Body of pancreas (tissue), 2 donors: ENCODE results near the gene SUZ12.

- PRO-cap: no peak
- RAMPAGE, long total RNA, 2 experiments: no peak in any of the 2 experiments
Observed at GRCh38 chr17:30332052-30332505, 1.8 kb downstream of the TMIGD1 start.

DNA sequence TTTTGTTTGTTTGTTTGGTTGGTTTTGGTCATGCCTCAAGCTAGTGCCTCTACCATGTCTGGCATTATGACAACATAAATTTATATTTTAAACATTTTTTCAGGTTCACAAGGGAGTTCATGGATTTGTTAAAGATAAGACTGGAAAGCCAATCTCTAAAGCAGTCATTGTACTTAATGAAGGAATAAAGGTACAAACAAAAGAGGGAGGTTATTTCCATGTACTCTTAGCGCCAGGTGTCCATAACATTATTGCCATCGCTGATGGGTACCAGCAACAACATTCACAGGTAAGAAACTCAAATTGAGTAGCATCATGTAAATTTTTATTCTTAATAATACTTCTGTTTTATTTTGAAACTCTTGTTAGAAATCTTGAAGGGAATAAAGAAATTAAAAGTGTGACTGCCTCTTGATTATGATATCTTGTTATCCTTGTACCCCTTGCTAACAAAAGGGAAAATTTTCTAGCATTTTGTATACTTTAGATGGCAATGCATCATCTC, 15.4 kb upstream of the GOSR1 start:
- PRO-cap: no peak
- RAMPAGE, long total RNA, 2 experiments: no peak in any of the 2 experiments

DNA sequence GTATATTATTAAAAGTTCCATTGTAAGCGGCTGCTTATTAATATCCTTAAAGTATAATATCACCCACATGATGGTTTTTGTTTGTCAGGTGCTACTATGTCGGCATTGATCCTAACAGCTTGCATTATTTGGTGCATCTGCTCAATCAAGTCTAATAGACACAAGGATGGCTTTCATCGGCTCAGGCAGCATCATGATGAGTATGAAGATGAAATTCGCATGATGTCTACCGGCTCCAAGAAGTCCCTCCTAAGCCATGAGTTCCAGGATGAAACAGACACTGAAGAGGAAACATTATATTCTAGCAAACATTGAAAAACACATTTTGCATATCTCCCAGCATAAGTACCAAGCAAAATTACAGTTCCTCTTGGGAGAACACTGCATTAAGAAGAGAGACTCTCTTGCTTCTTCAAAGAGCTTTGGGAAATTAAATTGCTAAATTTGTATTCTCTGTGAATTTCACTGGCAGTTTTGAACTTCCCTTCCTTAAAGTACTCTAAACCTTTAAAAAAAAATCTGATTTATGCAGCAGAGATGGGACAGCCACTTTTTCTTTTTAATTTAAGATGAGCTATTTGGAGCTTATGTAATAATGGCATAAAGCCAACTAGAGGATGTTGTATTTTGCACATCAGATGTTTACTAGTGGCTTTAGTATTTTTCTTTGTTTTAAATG, 12.6 kb upstream of the GOSR1 start:
- PRO-cap: no peak
- RAMPAGE, long total RNA, 2 experiments: start-site peak on the plus strand in 1 of 2 experiments, centred at position 131 of the sequence, 8 reads per replicate

- PRO-cap: no peak
- RAMPAGE, long total RNA, 2 experiments: no peak in any of the 2 experiments
Observed at GRCh38 chr17:30600988-30601672, 123.9 kb downstream of the GOSR1 start.

GRCh38 chr17:30732235-30733013, 92.1 kb downstream of the CRLF3 start:
- PRO-cap: no peak
- RAMPAGE, long total RNA, 2 experiments: no peak in any of the 2 experiments

GRCh38 chr17:30768567-30769166, 55.8 kb downstream of the CRLF3 start:
- PRO-cap: no peak
- RAMPAGE, long total RNA, 2 experiments: no peak in any of the 2 experiments

DNA sequence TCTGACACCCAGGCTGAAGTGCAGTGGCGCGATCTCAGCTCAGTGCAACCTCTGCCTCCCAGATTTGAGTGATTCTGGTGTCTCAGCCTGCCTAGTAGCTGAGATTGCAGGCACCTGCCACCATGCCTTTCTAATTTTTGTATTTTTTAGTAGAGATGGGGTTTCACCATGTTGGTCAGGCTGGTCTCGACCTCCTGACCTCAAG, 27.5 kb downstream of the ATAD5 start:
- PRO-cap: no peak
- RAMPAGE, long total RNA, 2 experiments: no peak in any of the 2 experiments

DNA sequence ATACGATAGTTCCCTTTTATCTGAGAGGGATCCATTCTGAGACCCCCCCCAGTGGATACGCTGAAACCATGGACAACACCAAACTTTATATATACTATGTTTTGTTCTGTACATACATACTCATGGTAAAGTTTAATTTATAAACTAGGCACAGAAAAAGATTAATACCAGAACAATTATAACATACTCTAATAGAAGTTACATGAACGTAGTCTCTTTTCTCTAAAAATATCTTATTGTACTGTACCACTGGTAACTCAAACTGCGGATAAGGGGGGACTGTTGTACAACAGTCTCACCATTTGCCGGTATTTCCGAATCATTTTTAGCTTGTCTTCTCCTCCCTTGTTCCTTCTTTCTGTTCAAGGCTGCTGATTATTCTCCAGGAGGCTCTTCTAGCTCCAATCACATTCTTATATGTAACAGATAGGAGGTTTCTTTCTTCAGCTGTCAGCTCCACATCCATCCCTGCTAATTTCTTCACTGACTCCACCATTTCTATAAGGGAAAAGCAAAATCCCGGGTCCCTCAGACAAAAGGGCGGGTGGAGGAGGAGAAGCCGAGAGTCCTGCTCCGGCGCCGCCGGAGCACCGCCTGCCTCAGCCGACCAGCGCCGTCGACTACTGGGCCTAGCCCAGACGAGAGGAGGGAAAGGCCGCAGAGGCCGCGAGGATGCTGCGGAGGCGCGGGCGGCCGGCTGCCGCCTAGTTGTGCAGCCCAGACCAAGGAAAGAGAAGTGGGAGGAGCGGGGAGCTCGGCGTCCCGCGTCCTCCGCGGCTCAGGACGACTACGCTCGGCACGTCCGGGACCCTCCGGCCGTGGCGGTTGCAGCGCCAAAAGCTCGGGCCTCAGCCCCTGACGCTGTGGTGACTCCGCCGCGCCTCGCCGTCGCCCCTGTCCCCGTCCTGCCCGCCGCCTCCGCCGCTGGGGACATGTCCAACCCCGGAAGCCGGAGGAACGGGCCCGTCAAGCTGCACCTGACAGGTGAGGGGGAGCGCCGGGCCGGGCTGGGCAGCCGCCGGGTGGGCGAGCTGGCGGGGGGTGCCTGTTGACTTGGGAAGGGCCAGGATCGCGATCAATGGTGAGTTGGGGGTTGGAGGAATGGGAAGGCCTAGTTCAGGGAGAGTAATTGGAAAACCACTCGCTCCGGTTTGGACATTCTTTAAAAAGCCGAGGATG, 37.4 kb downstream of the RNF135 start:
- PRO-cap: bidirectional peak, plus-strand start at position 660 of the sequence, minus-strand start at position 625 of the sequence; bidirectional peak, plus-strand start at position 851 of the sequence, minus-strand start at position 896 of the sequence
- RAMPAGE, long total RNA, 2 experiments: start-site peak on the plus strand in 2 of 2 experiments, centred at positions 745 to 824 of the sequence, 20 to 37 reads per replicate; start-site peak on the minus strand in 2 of 2 experiments, centred at positions 906 to 917 of the sequence, 5 to 14 reads per replicate

GRCh38 chr17:31058831-31059324, 35.9 kb upstream of the NF1 start:
- PRO-cap: no peak
- RAMPAGE, long total RNA, 2 experiments: no peak in any of the 2 experiments

GRCh38 chr17:31310202-31310873, 3.5 kb downstream of the EVI2B start:
- PRO-cap: no peak
- RAMPAGE, long total RNA, 2 experiments: no peak in any of the 2 experiments

DNA sequence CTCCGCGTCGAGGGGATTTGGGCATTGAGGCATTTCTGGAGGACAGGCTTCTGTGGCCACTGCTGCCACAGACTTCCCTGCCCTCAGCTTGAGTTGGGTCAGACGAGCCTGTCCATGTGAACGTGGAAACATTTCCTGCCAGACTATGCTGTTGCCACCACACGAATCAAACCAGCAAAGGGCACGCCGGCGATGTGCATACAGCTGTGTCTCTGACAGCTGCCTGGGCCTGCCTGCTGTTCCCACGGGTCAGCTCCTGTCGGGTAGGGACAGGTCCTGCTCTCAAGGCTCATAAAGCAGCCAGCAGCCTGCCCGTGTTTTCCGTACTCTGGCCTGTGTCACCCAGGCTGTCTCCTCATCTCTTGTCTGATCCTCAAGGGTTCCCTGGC, 100.3 kb downstream of the RAB11FIP4 start:
- PRO-cap: bidirectional peak, plus-strand start at position 177 of the sequence, minus-strand start at position 168 of the sequence
- RAMPAGE, long total RNA, 2 experiments: no peak in any of the 2 experiments

DNA sequence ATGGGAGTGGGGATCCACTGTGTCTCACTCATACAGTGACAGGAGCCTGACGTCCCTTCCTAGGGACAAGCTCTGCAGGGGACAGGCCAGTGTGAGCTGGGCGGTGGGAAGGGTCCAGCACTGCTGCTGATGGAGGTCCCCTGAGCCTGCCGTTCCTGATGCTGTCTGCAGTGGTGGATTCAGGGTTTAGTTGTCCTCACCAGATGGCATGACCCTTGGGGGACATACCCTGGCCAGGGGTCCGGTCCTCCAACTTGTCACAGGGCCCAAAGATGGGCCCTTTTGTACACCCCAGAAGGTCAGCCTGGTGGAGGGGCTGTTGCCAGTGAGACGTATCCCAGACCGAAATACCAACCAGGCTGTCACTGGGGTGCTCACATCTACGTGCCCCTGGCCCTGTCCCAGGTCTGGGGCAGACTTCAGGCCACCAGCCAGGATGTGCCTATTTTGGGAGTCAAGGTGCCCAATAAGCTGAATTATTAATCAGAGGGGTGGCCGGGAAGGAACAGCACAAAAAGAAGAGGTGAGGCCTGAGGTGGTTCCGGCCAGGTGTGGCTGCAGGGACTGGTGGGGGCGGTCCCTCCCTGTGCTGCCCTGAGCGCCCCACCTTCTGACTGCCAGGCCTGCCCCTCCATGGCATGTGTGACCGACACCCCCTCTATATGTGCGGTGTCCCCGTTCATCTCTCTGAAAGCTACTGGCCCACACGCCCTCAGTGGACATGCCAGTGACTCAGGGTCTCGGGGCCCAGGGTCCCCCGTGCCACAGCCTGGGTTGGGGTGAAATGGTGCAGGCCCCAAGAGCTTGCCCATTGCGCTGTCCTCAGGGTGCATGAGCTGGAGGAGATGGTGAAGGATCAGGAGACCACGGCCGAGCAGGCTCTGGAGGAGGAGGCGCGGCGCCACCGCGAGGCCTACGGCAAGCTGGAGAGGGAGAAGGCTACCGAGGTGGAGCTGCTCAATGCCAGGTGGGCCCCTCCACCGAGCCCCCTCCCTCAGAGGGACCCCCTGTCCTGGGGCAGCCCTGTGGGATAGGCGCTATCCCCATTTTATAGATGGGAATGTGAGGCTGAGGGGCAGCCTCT, 133.1 kb downstream of the RAB11FIP4 start:
- PRO-cap: no peak
- RAMPAGE, long total RNA, 2 experiments: no peak in any of the 2 experiments

DNA sequence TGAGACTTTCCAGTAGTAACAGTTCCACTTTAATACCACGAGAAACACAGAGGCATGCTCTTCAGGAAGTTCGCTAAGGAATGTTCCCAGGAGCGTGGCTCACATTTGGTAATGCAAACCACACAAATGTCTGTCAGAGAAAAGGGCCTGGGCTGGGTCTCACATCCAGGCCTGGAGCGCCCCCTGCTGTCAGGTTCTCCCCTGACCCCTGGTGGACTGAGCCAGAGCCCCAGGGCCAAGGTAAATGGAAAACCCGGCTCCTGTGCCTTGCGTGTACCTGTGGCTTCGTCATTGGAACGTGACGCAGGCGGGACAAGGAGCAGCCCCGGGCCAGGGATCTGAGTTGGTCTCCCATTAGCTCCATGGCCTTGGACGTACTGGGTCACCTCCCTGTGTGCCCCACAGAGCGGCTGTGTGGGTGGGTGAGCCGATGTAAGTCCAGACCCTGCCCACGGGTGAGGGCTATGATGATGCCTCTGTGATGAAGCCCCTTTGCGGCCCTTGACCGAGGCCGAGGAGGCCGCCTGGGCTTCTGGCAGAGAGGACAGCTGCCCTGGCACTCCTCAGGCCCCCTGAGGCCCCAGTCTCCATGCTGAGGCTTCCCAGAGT, 134.0 kb downstream of the RAB11FIP4 start:
- PRO-cap: no peak
- RAMPAGE, long total RNA, 2 experiments: no peak in any of the 2 experiments

- PRO-cap: unidirectional peak, plus-strand start at chr17:31565011
- RAMPAGE, long total RNA, 2 experiments: no peak in any of the 2 experiments
Observed at GRCh38 chr17:31564626-31565442, 173.4 kb downstream of the RAB11FIP4 start.

DNA sequence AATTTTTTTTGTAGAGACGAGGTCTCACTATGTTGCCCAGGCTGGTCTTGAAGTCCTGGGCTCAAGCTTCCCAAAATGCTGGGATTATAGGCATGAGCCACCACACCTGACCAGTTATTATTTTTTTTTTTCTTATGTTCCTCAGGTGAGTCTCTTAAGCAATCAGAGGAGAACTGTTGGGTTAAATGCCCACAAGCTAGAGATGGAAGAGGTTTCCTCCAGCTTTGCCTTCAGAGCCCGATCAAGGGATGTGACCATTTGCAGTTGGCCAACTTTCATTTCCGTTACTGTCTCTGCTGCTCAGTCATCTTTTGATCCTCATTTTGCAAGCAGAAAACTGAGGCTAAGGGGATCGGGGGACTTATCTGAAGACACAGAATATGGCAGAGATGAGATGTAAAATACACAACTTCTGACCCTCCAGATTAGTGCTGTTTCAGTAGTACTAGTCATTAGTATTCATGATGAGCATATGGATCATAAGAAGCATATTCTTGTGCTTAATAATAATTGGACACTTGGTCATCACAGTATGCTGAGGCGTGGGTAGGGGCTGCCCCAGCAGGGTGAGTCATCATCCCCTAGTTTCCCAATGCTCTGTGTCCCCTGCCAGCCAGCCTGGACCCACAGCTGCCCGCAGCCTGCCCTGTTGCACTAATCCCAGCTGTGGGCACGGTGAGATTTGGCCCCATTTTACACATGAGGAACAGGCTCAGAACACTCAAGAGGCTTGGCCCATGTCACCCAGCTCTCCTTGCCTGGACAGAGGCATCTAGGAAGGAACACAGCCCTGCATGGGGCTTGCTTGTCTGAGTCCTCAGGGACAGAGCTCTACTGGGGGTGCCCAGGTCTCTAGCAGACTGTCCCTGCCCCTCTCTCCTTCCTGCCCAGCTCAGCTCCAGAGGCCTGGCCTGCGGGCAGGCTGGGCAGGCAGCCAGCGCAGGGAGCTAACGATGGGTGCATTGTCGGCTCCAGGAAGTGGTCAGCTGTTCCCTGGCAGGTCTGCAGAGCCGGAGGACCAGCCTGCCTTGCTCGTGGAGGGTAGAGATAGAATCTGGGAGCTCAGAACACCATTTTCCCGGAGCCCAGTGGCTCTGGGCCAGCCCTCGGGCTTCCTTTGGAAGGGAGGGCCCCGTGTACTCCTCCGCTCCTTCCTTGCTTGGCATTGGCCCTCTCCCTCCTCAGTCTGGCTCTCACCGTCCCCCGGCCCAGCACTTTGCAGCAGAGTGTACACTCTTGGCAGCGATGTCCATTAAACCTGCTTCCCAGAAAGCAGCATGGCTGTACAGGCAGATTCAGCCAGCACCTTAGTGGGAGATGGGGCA, 189.2 kb downstream of the RAB11FIP4 start:
- PRO-cap: unidirectional peak, plus-strand start at position 989 of the sequence
- RAMPAGE, long total RNA, 2 experiments: no peak in any of the 2 experiments

- PRO-cap: no peak
- RAMPAGE, long total RNA, 2 experiments: no peak in any of the 2 experiments
Observed at GRCh38 chr17:31762239-31762660, 96.8 kb downstream of the COPRS start.

GRCh38 chr17:31802431-31803032, 56.5 kb downstream of the COPRS start:
- PRO-cap: no peak
- RAMPAGE, long total RNA, 2 experiments: no peak in any of the 2 experiments

GRCh38 chr17:31916669-31917736, 15.5 kb upstream of the UTP6 start:
- PRO-cap: no peak
- RAMPAGE, long total RNA, 2 experiments: no peak in any of the 2 experiments

DNA sequence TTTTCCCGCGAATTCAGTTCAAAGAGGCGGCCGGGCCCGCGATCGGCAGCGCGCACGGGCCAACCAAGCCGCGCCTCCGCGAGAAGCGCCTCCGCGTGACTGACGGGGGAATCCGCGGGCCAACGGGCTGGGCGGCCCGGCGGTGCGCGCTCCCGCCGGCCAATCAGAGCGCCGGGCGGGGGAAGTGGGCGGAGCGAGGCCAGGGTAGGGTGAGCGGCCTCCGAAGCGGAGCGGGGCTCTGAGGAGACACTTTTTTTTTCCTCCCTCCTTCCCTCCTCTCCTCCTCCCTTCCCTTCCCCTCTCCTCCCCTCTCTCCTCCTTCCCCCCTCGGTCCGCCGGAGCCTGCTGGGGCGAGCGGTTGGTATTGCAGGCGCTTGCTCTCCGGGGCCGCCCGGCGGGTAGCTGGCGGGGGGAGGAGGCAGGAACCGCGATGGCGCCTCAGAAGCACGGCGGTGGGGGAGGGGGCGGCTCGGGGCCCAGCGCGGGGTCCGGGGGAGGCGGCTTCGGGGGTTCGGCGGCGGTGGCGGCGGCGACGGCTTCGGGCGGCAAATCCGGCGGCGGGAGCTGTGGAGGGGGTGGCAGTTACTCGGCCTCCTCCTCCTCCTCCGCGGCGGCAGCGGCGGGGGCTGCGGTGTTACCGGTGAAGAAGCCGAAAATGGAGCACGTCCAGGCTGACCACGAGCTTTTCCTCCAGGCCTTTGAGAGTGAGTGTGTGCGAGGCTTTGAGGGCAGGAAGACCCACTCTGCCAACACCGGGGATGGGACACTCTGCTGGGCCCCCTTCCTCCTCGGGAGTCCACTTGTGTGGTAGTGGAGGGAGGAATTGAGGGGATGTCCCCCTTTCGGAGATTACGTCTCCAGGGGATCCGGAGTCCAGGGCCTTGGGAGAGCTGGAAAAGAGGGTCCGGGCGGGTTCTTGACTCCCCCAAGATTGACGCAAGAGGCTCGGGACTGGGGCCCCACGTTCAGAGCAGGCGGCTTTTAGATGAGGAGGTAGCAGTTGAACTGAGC, at the start of gene SUZ12:
Gene SUZ12, plus strand, starts transcription at position 191 of the 1,011 bp plus-strand sequence.
- PRO-cap: unidirectional peak, plus-strand start at position 191 of the sequence; unidirectional peak, plus-strand start at position 330 of the sequence
- RAMPAGE, long total RNA, 2 experiments: start-site peak on the plus strand in 1 of 2 experiments, centred at position 246 of the sequence, 8 reads per replicate

DNA sequence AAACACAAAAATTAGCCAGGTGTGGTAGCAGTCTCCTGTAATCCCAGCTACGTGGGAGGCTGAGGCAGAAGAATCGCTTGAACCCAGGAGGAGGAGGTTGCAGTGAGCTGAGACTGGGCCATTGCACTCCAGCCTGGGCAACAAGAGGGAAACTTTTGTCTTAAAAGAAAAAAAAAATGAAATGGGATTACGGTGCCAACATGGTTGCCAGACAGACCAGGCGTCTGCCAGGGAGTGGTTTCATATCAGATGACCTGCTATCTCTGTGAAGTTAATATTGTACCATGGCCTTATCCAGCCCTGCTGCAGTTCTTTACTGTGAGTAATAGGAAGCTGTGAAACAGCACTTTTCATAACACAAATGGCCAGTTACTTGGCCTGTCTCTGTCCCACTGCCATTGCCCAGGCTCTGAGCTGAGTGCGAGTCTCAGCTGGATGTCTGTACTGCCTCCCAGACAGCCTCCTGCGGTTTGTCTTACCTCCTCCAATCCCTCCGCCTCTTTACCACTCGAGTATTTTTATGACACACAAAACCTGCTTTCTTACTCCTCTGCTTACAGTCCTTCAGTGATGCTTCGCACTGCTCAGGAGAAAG, 17.4 kb upstream of the RHOT1 start:
- PRO-cap: no peak
- RAMPAGE, long total RNA, 2 experiments: no peak in any of the 2 experiments